ENCODE measurements around a stretch of chr2.

DNA sequence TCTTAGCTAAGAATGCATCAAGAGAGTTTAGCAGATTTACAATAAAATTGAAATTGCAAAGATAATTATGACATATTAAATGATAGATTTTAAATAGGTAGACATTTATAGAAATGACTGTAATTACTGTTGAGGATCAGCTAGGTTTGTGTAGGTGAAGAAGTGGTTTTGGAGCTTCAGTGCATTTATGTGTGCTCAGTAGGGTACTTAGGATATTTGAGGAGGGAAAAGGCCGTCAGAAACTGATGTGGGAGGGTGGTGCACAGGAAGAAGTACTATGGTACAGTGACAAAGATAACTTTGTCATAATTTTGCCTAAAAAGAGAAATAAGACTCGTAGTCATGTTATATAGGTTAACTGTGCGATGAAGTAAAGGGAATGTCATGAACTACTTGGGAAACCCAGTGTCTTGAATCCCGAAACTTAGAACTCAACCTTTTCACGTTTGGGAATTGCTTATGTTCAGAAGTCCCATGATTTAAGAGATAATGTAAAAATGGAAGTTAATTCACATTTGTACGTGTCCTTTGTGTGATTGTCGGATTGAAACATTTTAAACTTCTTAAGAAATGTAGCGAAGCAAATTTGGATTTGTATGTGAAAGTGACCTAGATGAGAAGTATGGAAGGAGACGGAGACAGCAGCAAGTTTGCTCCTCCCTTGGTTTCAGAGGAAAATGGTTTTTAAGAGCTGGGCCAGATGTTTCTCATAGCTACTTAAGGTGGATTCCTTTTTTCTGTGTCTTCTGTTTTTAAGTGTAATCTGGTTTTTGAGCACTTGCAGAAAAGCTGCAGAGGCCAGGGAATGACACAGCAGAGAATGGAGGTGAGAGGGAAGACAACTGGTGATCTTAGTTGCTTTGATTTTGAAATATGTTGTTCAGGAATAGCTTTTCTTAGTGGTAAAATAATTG lies 28.5 kb downstream of the ACSL3 start:
- PRO-cap, result no peak

GRCh38 chr2:222912481-222913342 lies 51.9 kb downstream of the ACSL3 start:
- PRO-cap, result no peak

GRCh38 chr2:222934829-222935336 lies 74.0 kb downstream of the ACSL3 start:
- PRO-cap, result no peak

GRCh38 chr2:222936771-222937096 lies 75.9 kb downstream of the ACSL3 start:
- PRO-cap, result no peak

- PRO-cap, result no peak
These were observed 88.7 kb downstream of the ACSL3 start for GRCh38 chr2:222949516-222949888.

DNA sequence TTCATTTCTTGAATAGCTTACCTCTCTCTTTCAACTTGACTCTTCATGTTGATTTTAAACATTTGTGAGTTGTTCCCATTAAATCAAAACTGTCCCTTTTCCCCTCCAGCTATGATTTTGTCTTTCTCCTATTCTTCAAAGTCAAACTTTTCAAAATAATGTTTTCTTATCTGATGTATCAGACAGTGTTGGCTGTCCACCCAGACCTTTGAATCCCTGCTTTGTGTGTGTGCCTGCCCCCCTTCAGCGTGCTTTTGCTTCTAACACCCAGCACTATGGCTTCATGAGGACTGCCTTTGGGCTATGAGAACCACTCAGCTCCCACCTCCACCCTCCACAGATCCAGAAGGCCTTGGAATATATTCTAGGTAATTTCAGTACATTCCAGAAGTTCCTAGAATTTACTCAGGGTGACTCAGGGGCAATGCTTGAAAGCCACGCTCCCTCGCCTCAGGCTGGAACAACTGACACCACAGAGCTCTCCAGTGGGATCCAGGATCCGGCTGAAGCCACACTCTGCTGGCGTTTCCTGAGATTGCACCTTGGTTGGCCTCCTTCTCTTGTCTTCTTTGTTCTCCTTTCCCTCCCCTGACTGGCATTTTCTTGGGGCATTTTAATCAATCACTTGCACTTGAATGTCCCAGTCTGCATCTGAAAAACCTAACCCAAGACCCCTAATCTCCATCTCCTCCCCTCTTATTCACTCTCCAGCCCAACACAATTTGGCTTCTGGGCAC lies 92.7 kb upstream of the KCNE4 start:
- PRO-cap, result no peak

DNA sequence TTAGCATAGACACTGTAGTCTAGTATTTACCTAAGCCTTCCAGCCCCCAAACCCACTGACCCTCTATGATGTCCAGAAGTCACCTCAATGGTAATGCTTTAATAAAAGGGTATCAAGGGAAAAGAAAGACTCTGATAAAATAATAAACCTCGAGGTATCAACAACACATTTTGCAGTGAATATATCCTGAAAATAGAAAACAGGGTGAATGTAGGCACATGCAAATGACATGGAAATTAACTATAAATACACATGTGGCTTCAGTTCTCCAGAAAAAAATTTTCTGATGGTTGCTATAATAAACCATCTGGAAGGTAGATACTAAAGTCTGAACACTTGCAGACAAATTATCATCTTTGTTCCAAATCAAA lies 14.2 kb downstream of the SCG2 start:
- PRO-cap, result no peak

DNA sequence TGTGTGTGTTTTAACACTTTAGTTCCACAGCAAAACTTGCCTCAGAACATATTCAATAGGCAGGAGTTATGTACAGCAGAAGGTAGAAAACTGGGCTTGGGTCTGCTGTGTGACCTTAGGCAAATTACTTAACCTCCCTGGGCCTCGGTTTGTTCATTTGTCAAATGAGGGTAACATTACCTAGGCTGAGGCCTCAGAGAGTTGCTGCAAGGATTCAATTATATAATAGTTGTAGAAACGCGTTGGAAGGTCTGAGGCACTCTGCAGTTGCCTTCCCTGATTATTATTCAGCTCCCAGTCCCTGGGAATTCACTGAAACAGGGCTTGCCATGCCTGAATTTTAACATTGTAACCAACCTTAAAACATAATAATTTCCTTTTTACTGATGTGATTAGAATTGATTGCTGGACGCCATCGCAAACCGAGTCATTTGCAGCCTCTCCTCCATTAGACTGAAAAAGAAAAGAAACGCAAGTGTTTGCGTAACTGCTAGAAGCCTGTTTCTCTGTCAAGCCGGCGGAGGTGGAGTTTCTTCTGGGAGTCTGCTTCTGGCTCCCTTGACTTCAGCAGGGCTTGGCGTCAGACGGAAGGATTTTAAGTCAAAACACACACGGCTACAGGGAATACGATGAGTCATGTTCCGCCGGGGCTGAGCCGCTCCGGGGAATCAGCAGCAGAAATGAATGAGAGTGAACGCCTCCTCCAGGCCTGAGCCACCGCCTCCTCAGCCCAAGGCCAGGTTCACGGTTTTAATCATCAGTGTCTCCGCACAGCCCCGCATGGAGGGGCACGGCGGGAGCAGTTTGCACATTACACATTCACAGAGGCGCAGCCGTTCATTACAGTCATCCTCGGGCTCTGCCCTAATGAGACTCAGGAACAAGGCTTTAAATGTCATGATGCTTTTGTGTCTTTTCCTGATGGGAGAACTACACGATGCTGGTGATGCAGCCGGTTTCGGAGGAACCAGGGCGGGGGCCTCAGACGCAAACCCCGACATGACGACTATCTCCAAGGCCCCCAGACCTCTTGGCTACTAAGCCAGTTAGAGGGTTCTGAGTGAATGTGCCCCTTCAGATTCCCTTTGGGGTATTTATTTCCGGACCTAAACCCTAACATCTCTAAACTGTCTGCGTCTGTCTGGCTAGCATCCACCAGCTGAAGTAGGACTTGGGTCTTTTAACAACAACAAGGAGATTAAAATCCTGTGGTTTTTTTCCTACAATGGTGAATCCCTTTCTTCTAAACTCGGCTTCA lies 10.9 kb upstream of the SCG2 start:
- PRO-cap, result no peak

DNA sequence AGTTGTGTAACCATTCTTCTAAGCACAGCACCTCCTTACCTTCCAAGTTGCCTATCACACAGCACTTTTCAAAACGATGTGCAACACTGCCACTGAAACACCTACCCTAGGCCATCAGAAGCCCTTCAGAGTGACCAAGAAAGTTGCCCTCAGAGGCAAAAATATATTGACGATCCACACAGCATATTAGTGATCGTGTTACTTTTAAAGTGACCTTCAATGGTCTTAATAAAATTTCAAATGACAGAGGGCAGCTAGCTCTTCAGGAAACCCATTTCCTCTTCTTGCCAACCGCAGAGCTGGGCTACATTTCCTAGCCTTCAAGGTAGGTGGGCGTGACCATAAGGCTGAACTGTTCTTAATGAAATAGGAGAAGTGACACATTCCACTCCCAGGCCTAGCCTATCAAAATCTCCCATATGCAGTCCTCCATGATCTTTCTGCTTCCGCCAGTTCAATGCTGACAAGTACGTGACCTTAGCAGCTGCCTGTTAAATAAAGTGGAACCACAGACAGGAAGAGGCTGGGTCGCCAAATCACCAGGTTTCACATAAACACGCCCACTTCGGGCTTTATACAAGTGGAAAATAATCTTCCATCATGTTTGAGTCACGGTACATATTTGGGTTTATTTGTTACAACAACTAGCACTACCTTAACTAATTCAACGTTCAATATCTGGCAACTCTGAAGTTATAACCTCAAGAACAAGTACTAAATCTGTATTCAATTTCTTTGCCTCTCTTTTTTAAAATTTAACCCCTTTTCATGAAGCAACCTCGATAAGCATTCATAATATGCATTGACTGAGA lies 13.2 kb downstream of the SERPINE2 start:
- PRO-cap, result no peak

- PRO-cap, result no peak
These were observed 47.6 kb upstream of the FAM124B start for GRCh38 chr2:224449521-224449815.

GRCh38 chr2:224484910-224485714 lies 83.2 kb upstream of the FAM124B start:
- PRO-cap, result no peak

- PRO-cap, result no peak
These were observed 26.9 kb downstream of the CUL3 start for GRCh38 chr2:224558133-224558780.

DNA sequence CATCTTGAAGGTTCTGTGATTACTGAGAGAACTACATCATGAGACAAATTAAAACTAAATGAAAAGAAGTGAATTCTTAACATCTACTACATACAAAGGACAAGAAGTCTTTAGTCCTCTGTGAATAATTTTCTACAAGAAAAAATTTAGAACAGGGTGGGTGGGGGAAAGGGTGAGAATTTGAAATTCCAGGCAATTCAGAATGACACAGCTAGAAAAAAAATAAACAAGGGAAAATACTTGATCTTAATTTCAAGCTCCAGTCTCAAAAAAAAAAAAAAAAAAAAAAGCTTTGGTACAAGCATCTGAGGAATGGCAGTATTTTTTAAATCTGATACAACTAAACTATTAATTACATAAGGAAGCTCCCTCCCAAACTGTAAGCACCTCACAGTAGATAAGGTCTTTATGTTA lies 15.5 kb downstream of the CUL3 start:
- PRO-cap, result no peak

DNA sequence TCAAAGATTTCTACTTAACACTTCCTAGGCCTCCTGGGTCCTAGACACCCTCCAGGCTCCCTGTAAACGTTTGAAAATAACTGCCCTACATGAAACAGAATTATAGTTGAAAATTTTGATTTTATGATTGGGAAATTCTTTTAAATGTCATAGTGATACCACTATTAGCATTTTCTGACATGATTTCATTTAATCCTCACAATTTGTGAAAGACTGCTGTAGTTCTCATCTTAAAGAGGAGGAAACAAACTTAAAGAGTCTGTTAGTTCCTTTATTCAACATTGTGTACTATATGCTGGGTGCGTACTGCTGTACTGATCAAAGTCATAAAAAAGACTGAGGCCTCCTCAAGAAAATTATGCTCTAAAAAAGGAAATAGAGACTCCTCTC lies 10.6 kb downstream of the CUL3 start:
- PRO-cap, result no peak

- PRO-cap, result no peak
These were observed 59.7 kb downstream of the CCDC195 start for GRCh38 chr2:224656484-224656789.

DNA sequence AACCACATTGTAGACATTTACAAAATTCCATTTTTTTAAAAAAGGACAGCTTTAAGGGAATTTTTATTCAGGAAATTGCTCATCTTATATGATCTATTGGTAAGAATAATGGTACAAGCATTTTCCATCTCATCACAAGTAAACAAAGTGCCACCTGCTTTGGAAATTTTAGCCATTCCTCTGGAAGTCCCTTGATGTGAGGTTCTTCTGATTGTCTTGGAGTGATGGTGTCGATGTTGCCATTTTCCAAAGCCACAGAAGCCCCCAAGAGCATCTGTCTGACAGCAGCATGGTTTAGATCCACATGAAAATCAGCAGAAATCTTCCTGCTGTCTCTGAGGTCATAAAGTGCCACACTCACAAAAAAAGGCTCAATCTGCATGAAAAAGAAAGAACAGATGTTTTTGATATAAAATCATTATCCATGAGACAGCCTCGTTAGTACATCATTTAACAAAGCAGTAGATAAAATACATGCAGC lies 148.6 kb upstream of the CCDC195 start:
- PRO-cap, result no peak

DNA sequence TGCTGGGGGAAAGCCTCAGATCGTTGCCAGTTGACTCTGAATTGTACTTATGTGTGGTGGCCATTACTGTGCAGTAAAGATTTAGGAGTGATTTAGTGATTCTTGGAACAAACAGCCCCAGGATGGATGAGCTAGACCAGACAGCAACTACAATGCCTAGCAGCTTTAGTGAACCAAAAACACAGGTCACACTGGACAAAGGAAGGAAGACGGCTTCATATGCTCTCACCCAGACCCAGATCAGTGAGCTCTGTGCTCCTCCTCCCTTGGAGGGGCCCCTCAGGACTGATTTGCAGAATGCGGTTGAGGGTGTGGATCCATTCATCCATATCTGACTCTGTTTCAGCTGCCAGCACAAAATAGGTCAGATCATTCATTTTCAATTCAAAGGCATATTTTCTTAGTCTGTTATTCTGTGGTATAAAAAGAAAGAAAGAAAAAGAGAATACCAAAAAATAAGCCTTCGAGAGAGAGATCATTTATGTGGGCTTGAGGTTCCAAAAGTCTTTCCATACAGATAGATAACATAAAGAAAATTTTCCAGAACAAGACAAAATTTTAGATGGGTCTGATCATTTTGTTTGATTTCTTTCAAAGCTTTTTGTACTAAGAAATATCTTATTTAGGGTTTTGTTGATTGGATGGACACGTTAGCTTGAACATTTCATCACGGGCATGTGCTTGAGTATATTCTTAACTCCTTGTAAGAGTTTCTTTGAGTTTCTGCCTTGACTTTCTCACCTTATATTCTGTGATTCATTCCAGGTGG lies 159.8 kb upstream of the CCDC195 start:
- PRO-cap, result no peak

- PRO-cap, result no peak
These were observed 114.6 kb downstream of the DOCK10 start for GRCh38 chr2:224927326-224928355.

DNA sequence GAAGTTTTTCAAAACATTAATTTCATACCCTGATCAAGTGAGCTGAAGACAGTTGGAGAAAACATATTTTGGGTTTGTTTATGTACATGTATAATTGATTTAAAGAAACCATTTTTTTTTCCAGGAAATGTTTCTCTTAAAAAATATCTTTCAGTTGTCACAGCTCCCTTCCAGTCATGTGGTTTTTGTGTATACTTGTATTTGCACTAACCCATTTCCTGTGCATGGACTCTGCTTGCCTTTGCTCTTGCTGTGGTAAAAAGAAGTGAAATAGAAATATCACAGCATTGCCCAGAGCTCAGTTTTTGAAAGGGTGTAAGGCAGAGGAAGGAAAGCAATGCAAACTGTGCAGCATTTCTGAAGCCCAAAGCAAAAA lies 10.4 kb upstream of the DOCK10 start:
- PRO-cap, result no peak

- PRO-cap, result no peak
These were observed 168.0 kb downstream of the IRS1 start for GRCh38 chr2:226631589-226632135.

All from sternocleidomastoid (tissue), 1 donor.